ENCODE results near the genes DLST and VASH1.

GRCh38 chr14:74881504-74882075 is at the start of gene DLST:
Gene DLST (plus strand): TSS chr14:74881916.
- RRBS, result under 1% methylated on average over 18 of the region's 48 CpGs
CAGE:
- cytosol, long polyA plus RNA, result start-site peak on the plus strand at chr14:74881921-74881953, 2,139 reads
- long polyA plus RNA, result start-site peak on the plus strand at chr14:74881909-74881953, 1,866 and 3,337 reads in 2 replicates
- nucleus, long polyA plus RNA, result start-site peak on the plus strand at chr14:74881921-74881956, 1,679 reads

DNA sequence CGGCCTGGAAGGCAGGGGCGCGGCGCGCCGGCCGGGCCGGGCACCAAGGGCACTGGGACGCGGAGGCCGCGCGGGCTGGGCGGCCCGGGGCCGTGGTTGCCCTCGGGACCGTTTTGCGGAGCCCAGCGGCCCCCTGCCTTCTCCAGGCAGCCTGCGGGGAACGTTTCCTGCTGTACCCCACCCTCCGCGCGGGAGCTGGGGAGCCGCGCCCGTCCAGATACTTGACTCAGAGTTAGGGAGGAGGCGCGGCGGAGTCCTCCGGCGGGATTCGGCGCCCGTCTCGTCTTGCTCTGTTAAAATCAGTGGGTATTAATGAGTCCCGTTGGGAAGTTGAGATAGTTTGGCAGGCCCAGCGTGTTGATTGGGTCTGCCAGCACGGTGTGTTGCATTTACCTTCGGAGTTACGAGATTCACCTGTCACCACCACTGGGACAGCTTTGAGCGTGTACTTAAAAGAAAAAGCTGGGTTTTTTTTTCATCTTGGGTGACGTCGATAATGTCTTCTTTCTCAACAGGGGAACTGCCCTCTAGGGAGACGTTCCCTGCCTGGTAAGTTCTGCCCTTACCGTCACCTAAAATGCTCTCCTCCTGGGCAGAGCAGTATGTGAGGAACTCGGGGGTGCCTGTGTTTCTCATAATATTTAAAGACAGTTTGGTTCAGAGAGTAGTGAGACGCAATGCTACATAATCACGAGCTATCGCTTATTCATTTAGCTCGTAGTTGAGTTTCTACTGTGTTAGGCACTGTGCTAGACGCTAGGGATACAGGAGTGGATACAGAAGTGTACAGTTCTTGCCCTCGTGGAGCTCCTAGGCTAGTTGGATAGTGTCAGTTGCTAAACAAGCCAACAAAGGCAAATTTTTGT is 593 bp downstream of the DLST start:
- RRBS, result 1% methylated on average over 14 of the region's 54 CpGs
CAGE:
- cytosol, long polyA plus RNA, result no peak
- long polyA plus RNA, result no peak
- nucleus, long polyA plus RNA, result no peak

GRCh38 chr14:74942097-74942896 is 13.1 kb downstream of the PGF start:
- RRBS, result no CpG with 5 or more reads among the region's 25 CpGs
CAGE:
- cytosol, long polyA plus RNA, result no peak
- long polyA plus RNA, result no peak
- nucleus, long polyA plus RNA, result no peak

- RRBS, result no CpG with 5 or more reads among the region's 3 CpGs
CAGE:
- cytosol, long polyA plus RNA, result no peak
- long polyA plus RNA, result no peak
- nucleus, long polyA plus RNA, result no peak
Measured at GRCh38 chr14:75127825-75128232, 981 bp upstream of the NEK9 start.

DNA sequence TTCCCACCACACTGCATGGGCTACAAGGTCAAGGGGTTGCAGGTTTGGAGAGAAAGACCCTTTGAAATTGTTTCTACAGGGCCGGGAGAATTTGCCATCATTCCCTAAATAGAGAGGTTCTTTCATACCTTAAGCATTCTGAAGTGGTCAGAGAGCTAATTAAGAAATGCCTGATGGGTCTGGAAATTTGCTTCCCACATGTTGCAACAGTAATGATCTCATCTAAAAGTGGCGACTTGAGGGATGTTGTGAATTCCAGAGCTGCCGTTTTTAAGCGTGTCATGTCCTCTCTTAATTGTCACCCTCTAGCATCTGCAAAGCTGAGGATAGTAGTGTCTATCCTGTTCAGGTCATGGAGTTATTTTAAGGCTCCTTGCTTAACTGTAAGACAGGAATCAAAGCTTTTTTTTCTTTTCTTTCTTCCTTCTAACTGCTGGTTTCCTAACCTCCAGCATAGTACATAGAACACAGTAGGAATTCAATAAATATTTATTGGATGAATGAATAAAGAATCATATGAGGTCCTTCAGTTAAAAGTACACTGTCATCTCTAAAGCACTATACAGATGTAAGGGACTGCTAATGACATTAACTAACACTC is 60.5 kb downstream of the FOS start:
- RRBS, result no CpG with 5 or more reads among the region's 4 CpGs
CAGE:
- cytosol, long polyA plus RNA, result no peak
- long polyA plus RNA, result no peak
- nucleus, long polyA plus RNA, result no peak

GRCh38 chr14:75427365-75427563 is 558 bp upstream of the JDP2 start:
- RRBS, result no CpG with 5 or more reads among the region's 10 CpGs
CAGE:
- cytosol, long polyA plus RNA, result no peak
- long polyA plus RNA, result no peak
- nucleus, long polyA plus RNA, result no peak

- RRBS, result no CpG with 5 or more reads among the region's 20 CpGs
CAGE:
- cytosol, long polyA plus RNA, result no peak
- long polyA plus RNA, result no peak
- nucleus, long polyA plus RNA, result no peak
Measured at GRCh38 chr14:75438526-75439294, 10.9 kb downstream of the JDP2 start.

DNA sequence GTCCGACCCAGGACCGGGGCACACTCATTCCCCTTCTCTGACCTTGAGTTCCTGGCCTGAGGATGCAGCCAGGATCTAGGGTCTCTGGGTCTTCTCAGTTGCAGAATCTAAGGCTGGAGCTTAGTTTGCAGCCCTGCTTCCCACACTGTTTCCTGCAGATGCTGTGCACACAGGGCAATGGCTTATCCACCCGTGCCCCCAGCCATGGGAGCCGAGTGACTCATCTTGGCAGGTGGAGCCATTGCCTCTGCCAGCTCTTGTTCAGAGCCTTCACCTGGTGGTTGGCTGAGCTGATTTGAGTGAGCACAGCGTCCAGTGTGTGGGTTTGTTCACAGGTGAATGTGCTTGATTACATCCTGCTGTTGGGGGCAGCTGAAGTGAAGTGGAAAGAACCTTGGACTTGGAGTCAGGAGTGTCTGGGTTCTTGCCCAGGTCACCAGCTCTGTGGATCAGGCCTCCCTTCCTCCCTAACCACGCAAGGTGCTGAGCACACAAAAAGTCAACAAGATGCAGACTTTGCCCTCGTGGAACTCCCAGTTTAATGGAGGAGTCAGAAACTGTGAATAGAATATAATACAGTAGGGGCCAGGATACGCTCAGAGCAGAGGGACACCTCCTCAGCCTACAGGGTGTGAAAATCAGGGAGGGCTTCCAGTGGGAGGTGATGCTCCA is 22.6 kb downstream of the JDP2 start:
- RRBS, result no CpG with 5 or more reads among the region's 8 CpGs
CAGE:
- cytosol, long polyA plus RNA, result no peak
- long polyA plus RNA, result no peak
- nucleus, long polyA plus RNA, result no peak

DNA sequence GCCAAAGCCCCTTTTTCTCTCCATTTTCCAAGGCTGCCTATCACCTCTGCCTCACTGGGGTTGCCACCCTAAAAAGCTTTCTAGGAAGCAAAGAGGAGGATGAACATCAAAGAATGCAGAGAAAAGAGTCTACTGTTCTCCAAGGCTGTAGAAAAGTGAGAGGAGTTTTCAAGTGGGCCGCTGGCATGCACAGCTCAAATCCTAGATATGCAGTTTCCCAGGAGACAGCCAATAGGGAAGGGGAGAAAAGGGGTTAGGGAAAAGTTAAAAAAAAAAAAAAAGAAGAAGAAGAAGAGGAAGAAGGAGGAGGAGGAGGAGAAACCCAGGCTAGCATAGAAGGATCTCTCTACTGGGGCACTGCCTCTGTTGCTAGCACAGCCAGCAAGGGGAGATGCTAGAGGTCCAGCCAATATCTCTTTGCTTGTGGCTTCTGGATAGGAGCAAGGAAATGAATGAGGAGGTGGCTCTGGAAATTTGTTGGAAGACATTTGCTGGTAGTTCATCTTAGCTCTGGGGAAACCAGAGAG is 737 bp downstream of the BATF start:
- RRBS, result no CpG with 5 or more reads among the region's 1 CpG
CAGE:
- cytosol, long polyA plus RNA, result no peak
- long polyA plus RNA, result no peak
- nucleus, long polyA plus RNA, result no peak

DNA sequence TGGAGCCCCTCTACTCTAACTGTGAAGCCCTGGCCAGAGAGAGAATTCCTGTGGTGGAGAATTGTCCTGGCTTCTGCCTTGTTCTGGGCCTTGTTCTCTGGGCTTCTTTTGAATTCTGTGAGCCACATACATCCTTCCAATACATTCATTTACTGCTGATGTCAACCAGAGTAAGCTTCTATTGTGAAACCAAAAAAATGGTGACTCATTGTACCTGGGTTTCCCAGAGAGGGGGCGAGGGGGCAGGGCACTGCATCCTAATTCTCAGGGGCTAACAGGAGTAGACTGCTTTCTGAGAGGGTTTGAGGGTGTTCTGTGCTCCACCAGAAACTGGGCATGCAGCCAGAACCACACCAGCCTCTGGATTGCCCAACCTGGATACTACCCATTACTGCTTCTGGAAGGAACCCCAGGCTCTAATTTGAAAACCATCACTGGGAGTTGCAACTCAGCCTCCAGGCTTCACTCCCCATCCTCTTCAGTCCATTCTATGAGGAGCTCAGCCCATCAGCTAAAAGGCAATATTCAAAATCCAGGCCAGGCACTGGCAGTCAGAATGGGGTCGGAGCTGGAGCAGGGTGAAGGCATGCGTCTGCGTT is 18.6 kb upstream of the FLVCR2 start:
- RRBS, result no CpG with 5 or more reads among the region's 4 CpGs
CAGE:
- cytosol, long polyA plus RNA, result no peak
- long polyA plus RNA, result no peak
- nucleus, long polyA plus RNA, result no peak

DNA sequence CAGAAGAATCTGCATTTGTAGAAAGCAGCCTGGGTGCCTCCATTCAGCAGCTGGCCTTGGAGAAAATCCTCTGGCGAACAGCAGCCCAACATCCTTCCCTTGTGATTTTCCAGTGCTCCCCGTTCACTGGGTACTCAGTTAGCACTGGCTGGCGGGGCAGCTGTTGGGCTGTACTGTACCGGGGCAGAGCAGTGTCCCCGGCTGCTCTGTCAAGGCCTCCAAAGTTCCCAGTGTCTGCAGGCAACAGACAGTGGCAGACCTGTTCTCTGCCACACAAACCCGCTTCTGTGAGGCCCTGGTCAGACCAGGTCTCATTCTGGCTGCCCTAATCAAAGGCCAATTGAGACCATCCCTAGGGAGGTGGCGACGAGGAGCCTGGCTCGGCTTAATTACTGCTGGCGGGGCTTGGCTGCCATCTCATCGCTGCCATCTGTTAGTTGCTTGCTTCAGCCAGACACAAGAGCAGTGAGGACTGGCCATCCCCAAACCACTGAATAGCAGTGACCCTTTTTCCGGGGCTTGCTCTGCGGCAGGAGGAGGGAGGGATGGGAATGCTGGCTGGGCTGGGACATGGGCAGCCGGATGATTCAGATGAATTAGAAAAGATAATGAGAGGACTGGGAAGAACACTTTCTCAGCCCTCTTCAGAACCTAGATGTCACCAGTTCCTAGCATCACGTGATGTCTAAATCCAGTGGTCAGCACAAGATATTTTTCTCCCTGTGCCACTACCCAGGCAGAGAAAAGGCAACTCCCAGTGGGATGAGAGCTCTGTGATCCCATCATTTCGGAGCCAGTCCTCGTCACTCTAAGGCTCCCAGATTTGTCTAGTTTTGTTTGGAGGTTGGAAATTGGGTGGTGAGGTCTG is 24.5 kb downstream of the ERG28 start:
- RRBS, result 81% methylated on average over 3 of the region's 17 CpGs
CAGE:
- cytosol, long polyA plus RNA, result no peak
- long polyA plus RNA, result no peak
- nucleus, long polyA plus RNA, result no peak

GRCh38 chr14:75647452-75647937 is 13.2 kb downstream of the ERG28 start:
- RRBS, result no CpG with 5 or more reads among the region's 2 CpGs
CAGE:
- cytosol, long polyA plus RNA, result no peak
- long polyA plus RNA, result no peak
- nucleus, long polyA plus RNA, result no peak

GRCh38 chr14:75980577-75981336 is 1.0 kb downstream of the TGFB3 start:
- RRBS, result no CpG with 5 or more reads among the region's 18 CpGs
CAGE:
- cytosol, long polyA plus RNA, result no peak
- long polyA plus RNA, result no peak
- nucleus, long polyA plus RNA, result no peak

DNA sequence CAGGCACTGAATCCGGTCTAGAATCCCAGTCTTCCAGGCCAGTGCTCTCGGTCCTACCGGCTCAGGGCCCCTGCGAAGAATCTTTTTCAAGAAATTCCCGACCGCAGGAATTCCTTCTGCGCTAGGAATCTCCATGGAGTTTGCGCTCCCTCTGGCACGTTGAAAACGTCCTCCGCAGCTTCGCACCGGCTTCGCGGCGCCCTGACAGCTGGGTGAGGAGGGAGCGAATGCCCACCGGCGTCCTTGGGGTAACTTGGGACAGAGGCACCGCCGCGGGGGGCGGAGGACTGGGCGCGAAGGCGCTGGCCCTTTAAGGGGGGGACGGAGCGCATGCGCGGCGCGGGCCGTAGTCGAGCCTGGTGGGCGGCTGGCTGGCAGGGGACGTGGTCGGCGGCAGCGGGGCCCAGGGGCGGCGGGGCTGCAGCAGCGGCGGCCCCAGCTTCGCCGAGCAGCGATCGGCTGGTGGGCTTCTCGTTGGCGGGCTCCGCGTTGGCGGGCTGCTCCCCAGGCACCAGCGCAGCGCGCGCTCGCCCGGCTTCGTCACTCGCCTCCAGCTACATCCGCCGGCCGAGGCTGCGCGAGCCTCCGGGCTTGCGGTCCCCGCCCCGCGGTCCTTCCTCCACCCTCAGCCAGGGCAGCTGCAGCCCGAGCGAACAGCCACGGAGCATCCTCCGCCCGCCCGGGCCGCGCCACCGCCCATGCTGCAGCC is at the start of gene VASH1:
VASH1 (plus strand) TSS at position 340 of the 709 bp plus-strand sequence.
- RRBS, result 2% methylated on average over 24 of the region's 79 CpGs
CAGE:
- cytosol, long polyA plus RNA, result no peak
- long polyA plus RNA, result no peak
- nucleus, long polyA plus RNA, result no peak

DNA sequence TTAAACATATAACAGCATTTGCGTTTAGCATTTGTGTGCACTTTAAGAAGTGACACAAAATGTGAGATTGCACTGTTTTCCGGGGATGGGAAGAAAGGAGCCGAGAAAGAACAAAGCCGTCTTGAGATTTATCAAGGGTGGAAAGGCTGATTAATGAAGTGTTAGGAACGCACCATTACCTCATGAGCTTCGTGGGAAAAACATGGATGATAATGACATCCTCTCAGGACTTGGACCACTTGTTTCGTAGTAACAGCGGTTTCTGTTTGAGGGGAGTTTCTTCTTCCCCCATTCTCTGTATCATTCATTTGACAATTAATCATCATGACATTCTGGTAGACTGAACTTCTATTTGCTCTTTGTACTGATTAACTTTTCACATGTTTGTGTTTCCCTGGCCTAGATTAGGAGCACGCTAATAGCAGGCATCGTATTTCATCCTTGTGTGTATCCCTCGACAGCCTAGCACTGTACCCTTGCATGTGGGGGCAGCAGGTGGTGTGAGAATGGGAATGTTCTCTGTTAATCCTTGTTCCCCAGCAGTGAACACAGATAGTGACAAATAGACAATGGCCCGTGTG is 8.0 kb downstream of the LRRC74A start:
- RRBS, result no CpG with 5 or more reads among the region's 12 CpGs
CAGE:
- cytosol, long polyA plus RNA, result no peak
- long polyA plus RNA, result no peak
- nucleus, long polyA plus RNA, result no peak

GRCh38 chr14:76836005-76836434 is 9.8 kb downstream of the LRRC74A start:
- RRBS, result no CpG with 5 or more reads among the region's 8 CpGs
CAGE:
- cytosol, long polyA plus RNA, result no peak
- long polyA plus RNA, result no peak
- nucleus, long polyA plus RNA, result no peak

DNA sequence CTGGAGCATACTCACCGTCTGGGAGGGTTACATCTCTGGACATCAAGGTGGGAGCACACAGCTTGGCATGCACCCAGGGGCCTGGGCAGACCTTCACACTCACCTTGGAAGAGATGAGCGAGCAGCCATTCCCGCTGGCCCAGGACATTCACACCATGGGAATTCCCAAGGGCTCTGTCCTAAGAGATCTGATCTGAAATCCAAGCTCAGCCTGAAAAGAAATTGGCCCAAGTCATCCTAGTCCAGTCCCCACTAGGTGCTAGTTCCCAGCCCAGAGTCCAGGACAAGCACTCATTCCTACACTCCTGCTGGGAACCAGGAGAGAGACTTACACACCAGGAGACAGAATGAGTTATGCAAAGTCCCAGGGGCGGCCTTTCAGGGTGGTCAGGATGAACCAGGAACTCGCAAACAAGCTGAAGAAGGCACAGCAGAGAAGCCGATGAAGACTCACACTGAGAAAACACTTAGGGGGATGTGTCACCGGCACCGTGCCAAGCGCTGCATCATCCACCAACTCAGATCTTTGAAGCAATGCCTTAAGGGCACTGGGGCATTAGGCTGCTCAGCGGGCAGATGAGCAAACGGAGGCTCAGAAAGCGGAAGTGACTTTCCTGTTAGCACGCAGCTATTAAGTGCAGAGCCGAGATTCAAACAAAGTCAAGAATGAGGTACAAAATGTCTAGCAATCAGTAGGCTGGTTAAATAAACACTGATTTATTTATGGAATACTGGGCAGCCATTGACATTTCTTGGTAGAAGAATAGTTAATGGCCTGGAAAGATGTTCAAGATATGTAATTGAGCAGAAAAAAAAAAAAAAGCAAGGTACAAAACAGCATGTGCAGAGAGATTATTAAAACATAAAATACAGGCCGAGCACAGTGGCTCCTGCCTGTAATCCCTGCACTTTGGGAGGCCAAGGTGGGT is 78.6 kb downstream of the LRRC74A start:
- RRBS, result no CpG with 5 or more reads among the region's 15 CpGs
CAGE:
- cytosol, long polyA plus RNA, result no peak
- long polyA plus RNA, result no peak
- nucleus, long polyA plus RNA, result no peak

- RRBS, result no CpG with 5 or more reads among the region's 6 CpGs
CAGE:
- cytosol, long polyA plus RNA, result no peak
- long polyA plus RNA, result no peak
- nucleus, long polyA plus RNA, result no peak
Measured at GRCh38 chr14:76948253-76948613, 80.3 kb downstream of the IRF2BPL start.

DNA sequence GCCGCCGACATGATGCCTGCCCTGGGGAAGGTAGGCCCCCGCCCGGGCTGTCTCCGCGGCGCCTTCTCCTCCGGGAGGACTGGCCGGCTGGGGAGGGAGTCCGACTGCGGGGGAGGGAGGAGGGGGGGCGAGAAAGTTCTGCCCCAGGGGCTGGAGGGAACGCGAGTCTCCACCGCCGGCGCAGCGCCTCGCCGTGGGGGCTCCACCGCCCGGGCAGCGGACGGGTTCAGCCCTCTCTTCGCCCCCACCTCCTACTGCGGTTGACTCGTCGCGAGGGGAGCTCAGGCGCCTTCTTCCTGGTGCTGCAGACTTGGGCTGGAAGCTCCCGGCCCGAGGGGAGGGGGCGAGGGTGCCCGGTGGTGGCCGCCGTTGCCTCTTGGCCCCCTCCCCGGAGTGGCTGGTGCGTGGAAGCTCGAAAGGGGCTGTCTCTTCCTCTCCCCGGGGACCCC is 702 bp downstream of the IRF2BPL start:
- RRBS, result 2% methylated on average over 19 of the region's 40 CpGs
CAGE:
- cytosol, long polyA plus RNA, result no peak
- long polyA plus RNA, result no peak
- nucleus, long polyA plus RNA, result no peak

GRCh38 chr14:77032308-77032500 is 3.7 kb upstream of the IRF2BPL start:
- RRBS, result no CpG with 5 or more reads among the region's 4 CpGs
CAGE:
- cytosol, long polyA plus RNA, result no peak
- long polyA plus RNA, result no peak
- nucleus, long polyA plus RNA, result no peak

Measured in H1 (cell line).